ENCODE measurements around the gene XRCC5.

DNA sequence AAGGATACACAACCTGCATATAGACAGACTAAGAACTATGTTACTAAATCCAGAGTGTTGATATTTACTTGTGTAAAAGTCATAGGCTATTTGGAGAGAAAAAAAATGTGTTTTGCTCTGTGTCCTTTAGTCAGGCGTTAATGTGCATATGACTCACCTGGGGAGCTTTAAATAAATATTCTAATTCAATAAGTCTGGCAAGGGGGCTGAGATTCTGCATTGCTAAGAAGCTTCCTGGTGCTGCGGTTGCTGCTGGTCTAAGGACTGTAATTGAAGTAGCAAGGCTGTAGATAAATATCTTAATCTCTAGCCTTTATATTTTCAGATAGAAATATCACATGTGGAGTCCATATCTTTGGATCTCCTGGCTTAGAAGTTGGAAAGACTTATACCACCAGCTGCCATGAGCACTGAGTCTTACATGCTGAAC, 4.7 kb downstream of the SPAG16 start:
- PRO-cap, result no peak
- RAMPAGE, long total RNA, 3 experiments, result no peak in any of the 3 experiments

- PRO-cap, result no peak
- RAMPAGE, long total RNA, 3 experiments, result no peak in any of the 3 experiments
These were observed 70.3 kb downstream of the VWC2L start for GRCh38 chr2:214481115-214481596.

DNA sequence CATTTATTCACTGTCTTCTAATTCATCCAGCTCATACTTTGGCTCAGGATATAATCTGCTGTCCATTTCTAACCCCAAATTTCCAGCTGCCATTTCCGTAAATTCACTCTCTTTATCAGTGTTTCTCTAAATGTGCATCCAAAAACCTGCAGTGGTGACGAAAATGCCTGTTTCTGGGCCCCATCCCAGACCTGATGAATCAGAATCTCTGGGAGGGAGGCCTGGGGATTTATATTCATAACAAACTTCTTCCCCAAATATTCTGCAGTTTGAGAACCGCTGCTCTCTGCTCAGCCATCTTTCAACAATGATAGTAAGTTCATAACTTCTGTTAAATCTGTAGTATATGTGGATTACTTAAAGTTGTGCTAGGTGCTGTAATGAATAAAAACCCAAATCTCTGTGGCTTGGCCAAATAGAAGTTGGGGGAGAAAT, 86.7 kb downstream of the VWC2L start:
- PRO-cap, result no peak
- RAMPAGE, long total RNA, 3 experiments, result no peak in any of the 3 experiments

DNA sequence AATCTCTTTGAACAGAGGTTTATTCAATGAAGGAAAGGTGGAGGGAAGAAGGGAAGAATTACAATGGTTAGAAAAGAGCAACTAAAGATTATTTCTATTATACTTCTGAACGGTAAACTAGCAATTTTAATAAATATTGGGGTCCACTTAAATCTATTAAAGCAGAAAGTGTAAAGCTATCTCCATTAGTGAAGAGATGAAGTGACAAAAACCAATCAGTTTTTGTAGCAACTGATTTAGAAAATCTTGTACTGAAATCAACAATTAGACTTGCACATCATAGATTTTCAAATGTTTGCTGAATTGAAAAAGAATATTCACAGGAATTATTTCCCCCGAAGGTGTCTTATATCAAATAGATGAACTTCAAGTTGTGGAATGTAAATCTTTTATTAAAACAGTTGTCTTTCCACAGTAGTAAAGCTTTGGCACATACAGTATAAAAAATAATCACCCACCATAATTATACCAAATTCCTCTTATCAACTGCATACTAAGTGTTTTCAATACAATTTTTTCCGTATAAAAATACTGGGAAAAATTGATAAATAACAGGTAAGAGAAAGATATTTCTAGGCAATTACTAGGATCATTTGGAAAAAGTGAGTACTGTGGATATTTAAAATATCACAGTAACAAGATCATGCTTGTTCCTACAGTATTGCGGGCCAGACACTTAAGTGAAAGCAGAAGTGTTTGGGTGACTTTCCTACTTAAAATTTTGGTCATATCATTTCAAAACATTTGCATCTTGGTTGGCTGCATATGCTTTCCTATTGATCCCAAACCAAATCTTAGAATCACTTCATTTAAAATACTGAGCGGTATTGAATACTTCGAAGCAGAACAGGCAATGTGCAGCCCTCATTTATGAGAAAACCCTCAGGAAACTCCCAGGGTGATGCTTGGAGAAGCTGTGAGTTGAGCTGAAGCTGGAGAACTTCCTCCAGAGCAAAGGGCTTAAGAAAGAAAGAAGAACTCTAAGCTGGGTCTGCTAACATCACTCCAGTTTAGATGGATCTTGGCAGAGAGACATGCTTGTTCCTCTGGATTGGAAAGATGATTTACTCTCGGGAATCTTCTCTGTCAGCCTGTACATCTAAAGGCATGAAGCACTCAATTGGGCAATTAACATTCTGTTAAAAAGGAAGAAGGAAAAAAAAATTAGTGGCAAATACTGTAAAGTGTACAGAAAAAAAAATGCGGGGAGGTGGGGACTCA, 49.0 kb downstream of the ATIC start:
- PRO-cap, result no peak
- RAMPAGE, long total RNA, 3 experiments, result no peak in any of the 3 experiments

DNA sequence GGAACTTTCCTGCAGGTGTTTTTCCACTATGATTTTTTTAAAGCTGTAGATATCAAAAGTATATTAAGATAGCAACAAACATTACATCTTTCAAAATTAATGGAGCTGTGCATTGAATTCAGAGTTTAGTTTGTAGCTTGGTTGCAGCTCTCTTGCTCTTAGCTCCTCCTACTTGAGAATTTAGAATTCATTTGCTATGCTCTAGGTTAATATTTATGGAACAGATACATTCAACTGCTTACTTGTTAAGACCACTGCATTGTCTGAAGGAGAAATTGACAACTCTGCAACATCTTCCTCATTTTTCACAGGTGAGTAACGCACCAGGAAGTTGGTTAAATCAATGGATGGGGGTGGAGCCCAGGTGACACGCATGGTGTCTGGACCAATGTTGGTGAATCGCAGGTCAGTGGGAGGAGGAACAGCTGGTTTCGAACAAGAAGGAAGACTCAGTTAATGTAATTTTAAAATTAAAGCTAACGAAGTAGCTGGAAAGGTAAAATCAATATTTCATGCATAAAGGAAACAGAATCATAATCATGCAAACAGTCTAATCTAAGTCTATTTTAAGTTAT, 44.4 kb downstream of the FN1 start:
- PRO-cap, result no peak
- RAMPAGE, long total RNA, 3 experiments, result no peak in any of the 3 experiments

DNA sequence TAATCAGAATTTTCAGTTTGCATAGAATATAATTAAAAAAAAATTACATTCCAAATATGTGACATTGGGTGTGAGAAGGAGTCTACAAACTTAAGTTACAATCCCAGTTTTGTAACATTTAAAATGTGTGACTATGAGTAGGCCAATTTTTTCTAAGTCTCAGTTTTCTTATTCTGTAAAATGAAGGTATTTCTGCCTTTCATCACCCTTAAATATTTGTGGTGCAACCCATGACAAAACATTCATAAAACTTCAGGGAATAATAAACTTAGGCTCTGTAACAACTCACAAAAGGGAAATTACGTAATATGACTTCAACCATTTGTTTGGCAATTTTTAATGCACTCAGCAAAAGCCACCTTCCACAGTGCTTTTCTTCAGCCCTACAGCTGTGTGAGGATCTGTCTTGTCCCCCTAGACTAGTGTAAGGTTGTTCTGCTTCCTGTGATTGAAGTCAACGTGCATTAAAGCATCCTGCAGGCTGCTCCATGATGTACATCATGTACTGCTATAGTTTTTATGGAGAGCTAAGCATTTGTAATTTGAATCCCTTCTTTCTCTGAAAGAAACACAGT, 39.3 kb downstream of the FN1 start:
- PRO-cap, result no peak
- RAMPAGE, long total RNA, 3 experiments, result no peak in any of the 3 experiments

- PRO-cap, result no peak
- RAMPAGE, long total RNA, 3 experiments, result no peak in any of the 3 experiments
These were observed 1.2 kb downstream of the FN1 start for GRCh38 chr2:215434563-215435085.

- PRO-cap, result no peak
- RAMPAGE, long total RNA, 3 experiments, result no peak in any of the 3 experiments
These were observed 70.9 kb upstream of the FN1 start for GRCh38 chr2:215506683-215507211.

- PRO-cap, result unidirectional peak, minus-strand start at chr2:215843728
- RAMPAGE, long total RNA, 3 experiments, result start-site peak on the minus strand in 2 of 3 experiments, at chr2:215843574-215843626 at its widest, 5 to 15 reads per replicate
These were observed 169.9 kb downstream of the MREG start for GRCh38 chr2:215843369-215844023.

- PRO-cap, result no peak
- RAMPAGE, long total RNA, 3 experiments, result no peak in any of the 3 experiments
These were observed 23.8 kb downstream of the PECR start for GRCh38 chr2:216057579-216058383.

GRCh38 chr2:216108779-216110084, at the start of gene XRCC5:
TSS of gene XRCC5 (plus strand) at chr2:216109348.
- PRO-cap, result bidirectional peak, plus-strand start at chr2:216109380, minus-strand start at chr2:216109136
- RAMPAGE, long total RNA, 3 experiments, result start-site peak on the plus strand in 3 of 3 experiments, at chr2:216109326-216109424 at its widest, 2,492 to 3,340 reads per replicate

GRCh38 chr2:216217417-216218039, 108.4 kb downstream of the XRCC5 start:
- PRO-cap, result no peak
- RAMPAGE, long total RNA, 3 experiments, result no peak in any of the 3 experiments

- PRO-cap, result no peak
- RAMPAGE, long total RNA, 3 experiments, result no peak in any of the 3 experiments
These were observed 1.1 kb downstream of the MARCHF4 start for GRCh38 chr2:216371019-216371785.

DNA sequence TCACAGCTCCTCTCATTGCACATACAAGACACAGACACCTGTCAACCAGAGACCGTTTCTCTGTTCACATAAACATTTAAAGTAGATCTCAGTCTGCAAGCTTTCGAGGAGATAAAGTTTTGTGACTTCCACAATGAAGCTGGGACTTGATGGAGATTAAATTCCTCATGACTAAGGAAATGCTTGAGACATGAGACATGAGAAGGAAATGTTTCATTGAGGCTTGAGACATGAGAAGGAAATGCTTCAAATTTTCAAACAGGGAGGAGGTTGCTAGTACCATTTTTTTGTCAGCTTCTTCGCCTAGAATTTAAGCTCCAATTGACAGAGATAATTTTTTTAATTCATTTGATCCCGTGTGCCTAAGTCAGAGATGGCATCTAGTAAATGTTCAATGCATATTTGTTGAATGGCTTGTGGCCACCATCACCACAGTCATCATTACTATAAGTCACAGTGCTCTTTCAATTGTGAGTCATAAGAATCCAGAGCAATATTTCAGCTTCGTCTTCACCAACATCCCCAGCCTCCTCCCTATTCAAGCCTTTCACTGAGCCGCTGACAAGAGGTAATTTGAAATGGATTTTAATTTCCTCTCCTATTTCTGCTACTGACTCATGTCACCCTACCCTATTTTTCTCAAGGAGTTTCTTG, 553 bp upstream of the MARCHF4 start:
- PRO-cap, result no peak
- RAMPAGE, long total RNA, 3 experiments, result no peak in any of the 3 experiments

DNA sequence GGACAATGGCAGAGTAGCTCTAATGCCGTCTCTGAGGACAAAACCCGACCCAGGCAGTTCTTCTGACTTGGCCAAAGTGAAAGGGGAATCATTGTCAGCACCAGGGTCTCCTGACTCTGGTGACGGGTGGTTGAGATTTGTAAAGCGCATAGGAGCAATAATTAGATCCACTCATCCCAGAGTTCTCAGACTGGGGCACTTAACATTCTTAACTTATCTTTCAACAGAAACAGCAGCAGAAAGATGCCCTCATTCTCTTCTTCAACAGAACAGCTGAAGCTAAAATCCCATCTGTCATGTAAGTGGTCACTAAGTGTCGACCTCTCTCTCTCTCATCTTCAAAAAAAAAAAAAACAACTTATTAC, 34.3 kb upstream of the RPL37A start:
- PRO-cap, result no peak
- RAMPAGE, long total RNA, 3 experiments, result no peak in any of the 3 experiments

GRCh38 chr2:216504388-216505387, 6.0 kb downstream of the RPL37A start:
- PRO-cap, result no peak
- RAMPAGE, long total RNA, 3 experiments, result no peak in any of the 3 experiments

GRCh38 chr2:216532533-216532936, 33.9 kb downstream of the RPL37A start:
- PRO-cap, result no peak
- RAMPAGE, long total RNA, 3 experiments, result no peak in any of the 3 experiments

DNA sequence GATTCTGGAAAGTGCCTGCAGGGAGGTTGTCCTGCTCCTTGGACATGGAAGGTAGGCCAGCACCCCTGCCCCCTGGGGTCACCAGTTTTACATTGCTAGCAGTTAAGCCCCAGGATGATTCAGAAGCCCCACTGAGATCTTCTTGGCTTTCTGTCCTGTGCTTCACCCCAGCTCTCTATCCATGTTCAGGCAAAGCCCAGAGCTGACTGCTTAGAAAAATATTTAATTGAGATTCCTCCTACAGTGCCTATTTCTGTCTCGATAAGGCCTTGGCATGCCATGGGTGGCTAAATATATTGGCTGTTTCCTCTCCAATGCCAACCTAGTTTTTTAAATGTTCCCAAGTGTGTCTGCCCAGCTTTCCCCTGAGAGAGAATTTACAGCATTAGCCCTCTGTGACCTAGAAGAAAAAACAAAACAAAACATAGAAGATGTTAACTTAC, 48.4 kb downstream of the RPL37A start:
- PRO-cap, result no peak
- RAMPAGE, long total RNA, 3 experiments, result no peak in any of the 3 experiments

- PRO-cap, result no peak
- RAMPAGE, long total RNA, 3 experiments, result no peak in any of the 3 experiments
These were observed 53.1 kb downstream of the RPL37A start for GRCh38 chr2:216551679-216552139.

GRCh38 chr2:216633532-216634273, 483 bp downstream of the IGFBP2 start:
- PRO-cap, result no peak
- RAMPAGE, long total RNA, 3 experiments, result no peak in any of the 3 experiments